Smooth muscle cell (in vitro differentiated cells): ENCODE results near the gene MATN3.

GRCh38 chr2:16658131-16658656, 7.4 kb downstream of the CYRIA start:
- RAMPAGE, long total RNA, result no peak

- RAMPAGE, long total RNA, result no peak
Measured at GRCh38 chr2:16660826-16661101, 4.9 kb downstream of the CYRIA start.

DNA sequence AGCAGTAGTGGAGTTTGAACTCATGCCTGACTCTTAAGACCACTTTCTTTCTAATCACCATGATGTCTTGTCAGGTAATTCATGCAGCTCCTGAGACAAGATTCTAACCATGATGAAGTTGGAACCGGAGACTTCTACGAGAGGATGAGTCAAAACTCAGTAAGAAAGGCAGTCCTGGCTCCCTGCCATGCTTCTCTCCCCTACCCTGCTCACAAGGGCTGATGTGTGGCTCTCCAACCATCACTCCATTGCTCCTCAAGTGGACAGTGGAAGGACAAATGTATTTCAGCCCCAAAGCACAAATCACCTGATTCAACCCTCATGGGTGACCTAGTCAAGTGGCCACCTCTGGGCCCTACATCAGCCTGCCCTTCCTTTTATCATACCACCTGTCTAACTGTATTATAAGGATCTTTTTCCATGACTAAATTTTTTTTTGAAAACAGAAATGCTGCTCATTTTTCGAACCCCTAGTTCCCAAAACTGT, 3.1 kb downstream of the CYRIA start:
- RAMPAGE, long total RNA, result no peak

GRCh38 chr2:16775369-16775568, 109.6 kb upstream of the CYRIA start:
- RAMPAGE, long total RNA, result no peak

DNA sequence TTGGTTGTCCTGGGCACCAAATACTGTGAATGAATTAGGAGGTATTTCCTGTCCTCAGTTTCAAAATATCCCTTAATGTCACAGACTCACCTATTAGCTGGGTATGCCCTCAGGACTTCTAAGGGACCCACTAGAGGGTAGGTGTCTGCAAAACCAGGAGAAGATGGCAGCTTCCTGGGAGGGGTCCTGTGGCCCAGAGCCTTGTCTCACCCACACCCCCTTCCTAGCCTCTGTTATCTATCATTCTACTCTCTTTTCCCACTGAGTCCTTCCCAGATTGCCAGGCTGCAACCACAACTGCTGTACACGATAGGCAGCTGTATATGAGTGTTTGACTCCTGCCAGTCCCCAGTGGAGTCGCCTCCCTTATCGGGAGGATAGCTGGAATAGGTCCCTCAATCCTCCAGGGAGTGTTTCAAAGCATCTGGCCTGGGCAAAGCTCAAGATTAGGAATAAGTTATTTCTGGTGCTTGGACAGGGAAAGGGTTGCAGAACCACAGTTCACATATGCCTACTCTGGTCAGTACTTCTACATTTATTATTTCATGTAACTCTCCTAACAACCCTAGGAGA, 4.7 kb downstream of the MSGN1 start:
- RAMPAGE, long total RNA, result no peak

DNA sequence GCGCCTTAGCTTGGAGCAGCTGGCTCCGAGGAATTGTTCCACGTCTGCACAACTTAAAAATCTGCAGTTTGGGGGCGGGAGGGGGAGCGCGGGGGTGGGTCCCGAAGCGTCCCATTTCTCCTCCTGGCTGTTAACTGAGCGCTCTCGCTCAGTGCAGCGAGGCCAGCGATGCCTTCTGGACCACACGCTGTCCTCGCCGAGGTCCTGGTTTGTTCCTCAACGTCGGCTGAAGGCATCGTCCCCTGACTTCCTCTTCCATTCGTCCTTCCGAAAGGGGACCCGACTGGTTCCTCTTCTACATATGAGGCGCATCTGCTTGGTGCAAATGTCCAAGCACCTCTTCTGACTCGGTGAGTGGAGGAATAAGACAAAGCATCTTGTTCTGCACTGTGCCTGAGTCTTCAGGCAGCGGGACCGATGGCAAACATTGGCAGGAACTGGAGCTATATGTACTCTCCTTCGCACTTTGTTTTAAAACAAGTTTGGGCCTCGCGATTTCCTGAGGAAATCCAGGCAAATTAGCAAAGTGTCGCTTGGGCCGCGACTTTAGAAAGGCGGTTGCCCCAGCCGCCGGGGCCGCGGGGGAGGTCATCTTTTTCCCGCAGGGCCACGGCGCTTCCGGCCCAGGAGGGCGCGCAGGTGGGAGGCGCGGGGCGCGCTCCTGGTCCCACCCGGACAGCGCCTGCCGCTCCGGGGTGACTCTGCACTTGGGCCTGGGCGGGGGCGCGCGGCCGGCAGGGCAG, 599 bp upstream of the KCNS3 start:
- RAMPAGE, long total RNA, result no peak

GRCh38 chr2:18555008-18555787, 5.3 kb downstream of the RDH14 start:
- RAMPAGE, long total RNA, result no peak

DNA sequence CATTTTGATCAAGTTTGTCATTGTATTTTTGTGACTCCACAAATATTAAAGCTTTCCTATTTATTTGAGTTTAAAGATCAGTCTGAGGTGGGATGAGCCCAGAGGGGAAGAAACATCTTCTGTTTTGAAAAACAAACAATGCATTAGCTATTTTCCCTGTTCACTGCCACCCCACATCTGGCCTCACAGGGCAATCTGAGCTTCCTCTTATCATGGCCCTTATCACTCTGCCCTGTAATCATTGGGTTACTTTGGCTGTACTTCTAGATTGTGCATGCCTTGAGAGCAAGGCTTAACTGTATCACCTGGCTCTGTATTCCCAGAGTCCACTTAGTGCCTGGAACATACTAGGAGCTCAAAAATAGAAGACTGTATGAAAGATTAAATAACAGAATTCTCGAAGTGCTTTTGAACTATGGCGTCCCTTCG, 241.6 kb upstream of the NT5C1B start:
- RAMPAGE, long total RNA, result no peak

DNA sequence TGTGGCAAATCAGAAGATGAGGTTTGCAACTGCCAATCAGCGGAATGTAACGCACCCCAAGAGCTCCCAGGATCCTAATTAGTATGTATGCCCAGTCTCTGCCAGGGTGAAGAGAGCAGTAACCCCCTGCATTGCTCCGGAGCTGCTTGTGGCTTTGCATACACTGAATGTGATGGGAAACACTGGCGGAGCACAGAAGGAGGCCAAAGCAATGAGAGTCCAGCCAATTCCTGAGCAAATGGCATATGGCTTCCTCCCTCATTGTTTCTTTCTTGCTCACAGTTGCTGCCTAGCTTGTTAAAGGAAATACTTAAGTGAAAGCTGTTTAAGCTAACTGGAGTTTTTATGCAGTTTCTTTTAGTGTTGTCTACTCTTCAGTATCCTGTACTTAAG, 343.5 kb upstream of the NT5C1B start:
- RAMPAGE, long total RNA, result no peak

DNA sequence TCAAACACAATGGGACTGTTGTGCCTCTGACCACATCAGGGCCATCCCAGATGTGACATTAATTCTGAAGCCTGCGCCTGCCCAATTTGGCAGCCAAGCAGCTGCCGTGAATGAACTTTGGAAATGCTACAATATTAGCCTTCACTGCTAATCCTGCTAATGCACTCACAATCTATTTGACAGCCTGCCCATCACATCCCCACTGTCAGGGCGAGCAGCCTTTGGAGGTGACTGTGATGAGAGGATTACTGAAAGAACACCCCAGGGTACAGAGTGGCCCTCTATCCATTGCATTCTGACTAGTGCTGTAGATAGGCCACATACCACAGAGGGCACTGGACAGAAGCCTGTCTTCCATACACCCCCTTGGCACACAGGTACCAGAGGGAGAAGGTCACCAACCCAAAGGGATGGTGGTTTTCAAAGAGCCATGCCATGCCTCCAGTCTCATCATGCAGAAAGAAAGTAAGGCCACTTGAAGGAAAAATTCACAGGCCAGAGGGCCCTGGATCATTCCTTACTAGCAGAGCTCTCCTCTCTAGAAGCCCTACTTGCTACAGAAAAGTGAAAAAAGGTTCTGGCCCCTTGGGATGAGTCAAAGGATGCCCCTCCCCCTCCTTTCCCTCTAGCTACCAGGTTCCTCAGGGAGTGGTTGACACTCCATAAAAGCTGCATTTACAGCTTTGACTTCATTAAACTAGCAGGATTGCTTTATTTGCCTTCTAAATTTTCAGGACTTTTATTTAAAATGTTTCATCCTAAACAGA, 21.4 kb downstream of the OSR1 start:
- RAMPAGE, long total RNA, result no peak

- RAMPAGE, long total RNA, result no peak
Measured at GRCh38 chr2:19350236-19350825, 8.1 kb downstream of the OSR1 start.

DNA sequence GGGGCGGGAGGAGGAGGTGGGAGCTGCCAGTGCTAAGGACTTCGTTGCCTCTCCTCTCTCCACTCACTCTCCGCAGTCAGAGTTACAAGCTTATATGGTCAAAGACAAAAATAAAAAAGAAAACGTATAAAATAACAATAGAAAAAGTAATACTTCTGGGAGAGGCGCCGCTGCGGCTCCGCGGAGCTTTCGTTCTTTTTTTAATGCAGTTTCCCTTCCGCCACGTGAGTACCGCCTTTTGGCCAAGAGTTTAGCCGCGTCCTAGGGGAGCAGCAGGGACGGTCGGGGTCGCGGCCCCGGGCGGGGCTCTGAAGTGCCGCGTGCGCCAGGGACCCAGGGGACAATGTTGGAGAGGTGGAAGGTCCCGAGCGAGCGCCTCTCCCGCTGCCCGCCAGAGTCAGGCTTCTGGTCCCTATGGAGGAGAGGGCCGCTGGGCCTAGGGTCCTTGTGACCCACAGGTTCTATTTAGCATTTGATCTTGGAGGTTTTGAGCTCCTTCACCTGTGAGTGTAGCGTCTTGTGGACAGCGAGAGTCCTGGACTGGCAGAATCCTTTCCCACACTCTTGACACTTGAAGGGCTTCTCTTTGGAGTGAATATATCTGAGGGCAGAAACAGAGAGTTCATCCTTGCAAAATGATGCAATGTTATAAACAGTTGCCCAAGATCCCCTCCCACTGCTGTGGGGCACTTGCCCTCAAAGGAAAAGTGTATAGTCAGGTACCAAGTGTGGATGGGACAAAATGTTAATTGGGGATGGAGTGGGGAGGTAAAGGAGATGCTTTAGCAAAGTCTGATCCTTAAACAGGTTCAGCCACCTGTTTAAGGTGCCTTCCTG, 6.4 kb downstream of the OSR1 start:
- RAMPAGE, long total RNA, result no peak

DNA sequence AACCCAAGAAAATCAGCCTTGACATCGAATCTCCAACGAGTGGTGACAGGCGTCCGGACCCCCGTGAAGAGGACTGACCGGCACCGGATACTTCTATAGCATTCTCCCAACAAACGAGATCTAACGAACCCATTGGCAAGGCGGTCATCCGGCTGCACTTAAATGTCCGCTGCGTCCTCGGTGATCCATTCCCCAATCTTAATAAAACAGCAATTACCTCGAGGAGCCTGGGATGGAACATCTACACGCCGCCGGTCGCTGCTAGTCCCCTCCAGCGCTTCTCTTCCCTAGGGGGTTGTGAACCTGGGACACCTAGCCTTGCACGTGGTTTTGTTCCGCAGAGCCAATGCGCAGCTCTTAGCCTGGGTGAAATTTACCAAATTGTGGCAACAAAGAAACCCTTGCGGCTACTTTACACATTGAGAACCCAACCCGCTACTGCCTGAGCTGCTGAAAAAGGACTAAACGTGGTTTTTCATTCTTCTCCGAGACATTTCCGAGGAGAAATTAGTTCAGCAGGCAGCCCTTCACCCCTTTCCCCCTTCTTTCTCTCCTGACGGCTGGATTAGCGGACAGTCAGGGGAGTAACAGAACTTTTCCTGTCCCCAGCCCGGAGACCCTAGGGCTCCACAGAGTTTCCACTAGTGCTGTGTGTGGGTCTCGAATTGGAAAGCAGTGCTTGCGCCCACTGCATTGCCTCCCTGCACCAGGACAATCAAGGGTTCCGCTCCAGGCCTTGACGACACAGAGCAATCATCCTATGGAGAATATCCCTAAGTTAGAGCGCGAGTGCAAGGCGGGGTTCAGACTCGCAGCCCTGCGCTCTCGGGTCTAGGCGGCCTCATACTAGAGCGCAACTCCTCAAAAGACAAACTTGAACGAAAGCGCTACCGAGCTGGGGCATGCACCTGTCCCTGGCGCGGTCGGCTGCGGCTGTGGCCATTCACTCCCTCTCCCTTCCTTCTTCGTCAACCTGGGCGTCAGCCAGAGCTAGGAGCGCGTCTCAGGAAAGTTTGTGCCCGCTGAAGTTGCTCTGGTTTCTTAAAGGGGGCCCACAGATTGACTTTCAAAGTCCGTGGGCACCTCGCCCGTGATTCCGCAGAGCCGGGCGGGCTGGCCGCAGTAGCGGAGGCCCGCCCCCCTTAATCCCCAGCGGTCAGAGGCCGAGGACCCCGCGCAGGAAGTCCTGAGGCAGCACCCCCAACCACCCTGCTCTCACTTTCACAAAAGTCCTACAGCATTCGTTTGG, 1.0 kb downstream of the OSR1 start:
- RAMPAGE, long total RNA, result no peak

- RAMPAGE, long total RNA, result no peak
Measured at GRCh38 chr2:19504425-19504882, 146.0 kb upstream of the OSR1 start.

DNA sequence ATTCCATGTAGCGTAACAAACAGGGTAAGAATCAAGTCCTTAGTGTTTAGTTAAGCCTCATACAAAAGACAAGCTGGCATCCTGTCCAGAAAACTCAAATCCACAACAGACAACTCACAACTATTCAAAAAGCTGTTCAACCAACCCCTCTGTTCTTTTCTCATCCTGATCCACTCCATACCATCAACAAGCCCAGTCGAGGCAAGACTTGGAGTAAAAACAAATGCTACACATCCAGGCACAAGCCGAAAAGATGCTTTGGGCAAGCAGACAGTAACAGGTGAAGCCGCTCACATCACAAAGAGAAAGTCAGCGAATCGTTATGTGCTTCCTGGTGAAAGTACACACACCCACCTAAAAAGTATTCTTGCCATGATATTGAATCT, 1.4 kb downstream of the TTC32 start:
- RAMPAGE, long total RNA, result no peak

GRCh38 chr2:19988976-19989982, 626 bp downstream of the WDR35 start:
- RAMPAGE, long total RNA, result no peak

- RAMPAGE, long total RNA, result no peak
Measured at GRCh38 chr2:20012242-20013163, at the start of gene MATN3. TSS of gene MATN3 (minus strand) at chr2:20012668.

DNA sequence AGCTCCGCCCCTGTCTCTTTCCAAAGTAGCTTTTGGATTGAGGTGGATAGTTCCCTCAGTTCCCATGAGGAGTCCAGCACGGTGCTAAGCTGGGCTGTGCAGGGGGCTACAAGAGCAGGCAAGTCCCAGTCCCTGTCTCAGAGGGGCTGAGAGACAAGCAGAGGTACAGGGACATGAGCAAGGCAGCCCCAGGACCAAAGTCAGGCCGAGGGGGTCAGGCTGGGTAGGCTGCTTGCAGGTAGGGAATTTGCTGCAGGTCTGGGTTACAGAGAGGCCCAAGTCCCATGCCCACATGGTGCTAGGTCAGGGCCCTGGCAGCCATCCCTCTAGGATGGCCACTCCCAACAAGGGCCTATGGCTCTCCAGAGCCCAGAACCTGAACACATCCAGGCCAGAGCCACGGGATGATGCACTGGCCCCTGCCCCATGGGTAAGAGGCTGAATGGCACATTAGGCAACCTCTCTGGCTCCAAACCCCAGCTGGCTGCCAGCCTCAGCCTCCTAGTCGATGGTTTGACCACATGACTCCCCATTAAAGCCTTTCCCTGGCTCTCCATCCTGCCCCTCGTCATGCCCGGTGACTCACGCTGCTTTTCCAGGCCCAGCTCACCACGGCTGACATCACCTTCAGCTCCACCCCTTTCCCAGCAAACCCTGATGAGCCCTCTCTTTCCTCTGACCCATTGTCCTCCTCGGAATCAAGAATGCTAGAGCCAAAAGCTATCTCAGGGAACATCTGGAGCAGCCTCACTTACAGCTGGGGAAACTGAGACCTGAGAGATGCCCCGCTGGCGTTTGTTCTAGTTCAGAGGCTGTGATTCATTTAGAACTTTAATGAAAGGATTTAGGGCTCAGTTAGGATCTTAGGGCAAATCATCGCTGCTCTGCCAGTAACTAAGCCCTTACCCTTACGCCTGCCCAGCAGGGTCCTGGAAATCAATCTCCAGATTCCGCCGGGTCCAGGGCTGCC, 83.6 kb downstream of the SDC1 start:
- RAMPAGE, long total RNA, result no peak

GRCh38 chr2:20168352-20168642, 56.6 kb downstream of the SDC1 start:
- RAMPAGE, long total RNA, result no peak

GRCh38 chr2:20196047-20196472, 28.9 kb downstream of the SDC1 start:
- RAMPAGE, long total RNA, result no peak